ENCODE measurements around a stretch of chr14.

- PRO-cap, 2 experiments, result no peak in any of the 2 experiments
These were observed 448.5 kb downstream of the RAD51B start for GRCh38 chr14:68268018-68268561.

GRCh38 chr14:68293312-68293965 is 473.9 kb downstream of the RAD51B start:
- PRO-cap, 2 experiments, result no peak in any of the 2 experiments

DNA sequence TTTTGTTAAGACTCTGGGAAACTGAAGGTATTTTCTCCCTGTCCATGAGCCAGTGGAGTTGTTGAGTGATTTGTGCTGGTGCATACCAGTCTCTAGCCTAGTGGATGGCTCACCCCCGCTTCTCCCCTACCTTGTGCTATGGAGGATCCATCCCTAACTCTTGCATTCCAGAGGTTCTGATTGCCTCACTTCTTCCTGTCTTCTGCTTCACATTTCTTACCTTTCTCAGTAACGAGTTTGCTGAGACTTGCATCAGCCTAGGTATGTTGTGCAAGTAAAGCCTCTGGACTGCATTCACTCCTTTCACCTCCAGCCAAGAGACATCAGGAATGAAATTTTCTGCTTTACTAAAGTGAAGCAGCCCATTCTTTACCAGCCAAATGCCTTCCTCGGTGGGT is 391.5 kb downstream of the ZFP36L1 start:
- PRO-cap, 2 experiments, result no peak in any of the 2 experiments

DNA sequence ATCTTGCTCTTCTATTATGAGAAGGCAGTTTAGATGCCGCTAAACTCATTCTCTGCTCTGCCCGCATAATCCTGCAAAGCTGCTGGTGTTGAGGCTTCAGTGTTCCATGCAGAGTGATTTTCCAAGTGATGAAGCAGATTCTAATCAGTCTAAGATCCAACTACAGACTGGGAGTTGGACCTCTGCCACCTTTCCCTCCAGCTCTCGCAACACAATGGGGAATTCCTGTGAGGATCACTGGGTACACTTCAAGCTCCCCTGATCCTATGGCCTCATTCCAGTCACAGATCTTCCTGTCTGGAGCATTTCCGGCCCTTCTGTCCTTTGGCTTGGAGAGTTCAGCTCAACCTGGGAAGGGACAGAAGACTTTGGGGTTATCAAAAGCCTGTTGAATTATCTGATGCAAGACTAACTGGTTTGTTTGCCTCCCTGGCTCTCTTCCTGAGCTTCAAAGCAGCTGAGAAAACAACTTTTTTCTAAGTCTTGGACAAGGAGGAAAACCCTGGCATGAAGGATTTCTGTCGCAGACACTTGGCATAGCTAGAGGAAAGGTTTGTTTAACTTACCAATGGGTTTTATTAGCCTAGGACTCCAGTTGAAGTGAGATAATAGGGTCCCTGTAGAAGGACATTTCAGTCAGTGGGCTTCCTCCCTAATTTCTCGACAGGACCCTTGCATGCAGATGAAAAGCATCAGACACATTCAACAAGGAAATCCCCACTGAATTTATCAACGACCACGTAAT is 333.8 kb downstream of the ZFP36L1 start:
- PRO-cap, 2 experiments, result no peak in any of the 2 experiments

- PRO-cap, 2 experiments, result no peak in any of the 2 experiments
These were observed 270.6 kb downstream of the ZFP36L1 start for GRCh38 chr14:68521958-68523070.

DNA sequence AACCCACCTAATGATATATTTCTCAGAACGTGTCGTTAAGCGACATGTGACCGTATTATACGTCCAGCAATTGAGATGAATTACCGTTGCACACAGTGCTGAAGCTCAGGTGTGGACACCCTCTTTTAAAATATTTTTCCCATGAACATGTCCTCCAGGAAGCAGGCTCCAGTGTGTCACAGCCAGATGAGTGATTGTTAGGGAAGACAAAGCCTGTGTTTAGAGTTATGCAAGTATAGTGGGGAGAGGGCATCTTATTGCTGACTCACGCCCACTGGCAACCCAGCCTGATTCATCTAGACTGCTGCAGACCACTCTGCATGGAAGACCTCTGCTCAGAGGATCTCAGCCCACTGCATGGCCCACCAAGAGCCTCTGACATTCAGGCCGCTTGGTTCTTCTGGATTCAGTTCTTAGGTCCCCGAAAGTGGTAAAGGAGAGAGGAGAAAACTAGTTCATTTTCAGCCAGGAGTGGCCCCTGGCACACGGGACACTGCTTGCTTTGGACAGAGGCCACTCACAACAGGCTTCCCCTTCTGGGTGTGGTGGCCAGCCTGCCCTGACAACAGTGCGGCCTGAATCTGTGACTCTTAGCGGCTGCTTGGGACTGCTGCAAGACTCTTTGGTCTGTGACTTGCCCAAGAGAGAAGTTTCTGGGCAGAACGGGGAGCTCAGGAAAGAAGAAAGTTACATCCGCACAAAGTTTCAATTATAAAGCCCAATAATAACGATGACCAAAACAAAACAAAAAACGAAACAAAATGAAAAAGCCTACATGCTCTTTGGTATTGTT is 266.3 kb downstream of the ZFP36L1 start:
- PRO-cap, 2 experiments, result no peak in any of the 2 experiments

DNA sequence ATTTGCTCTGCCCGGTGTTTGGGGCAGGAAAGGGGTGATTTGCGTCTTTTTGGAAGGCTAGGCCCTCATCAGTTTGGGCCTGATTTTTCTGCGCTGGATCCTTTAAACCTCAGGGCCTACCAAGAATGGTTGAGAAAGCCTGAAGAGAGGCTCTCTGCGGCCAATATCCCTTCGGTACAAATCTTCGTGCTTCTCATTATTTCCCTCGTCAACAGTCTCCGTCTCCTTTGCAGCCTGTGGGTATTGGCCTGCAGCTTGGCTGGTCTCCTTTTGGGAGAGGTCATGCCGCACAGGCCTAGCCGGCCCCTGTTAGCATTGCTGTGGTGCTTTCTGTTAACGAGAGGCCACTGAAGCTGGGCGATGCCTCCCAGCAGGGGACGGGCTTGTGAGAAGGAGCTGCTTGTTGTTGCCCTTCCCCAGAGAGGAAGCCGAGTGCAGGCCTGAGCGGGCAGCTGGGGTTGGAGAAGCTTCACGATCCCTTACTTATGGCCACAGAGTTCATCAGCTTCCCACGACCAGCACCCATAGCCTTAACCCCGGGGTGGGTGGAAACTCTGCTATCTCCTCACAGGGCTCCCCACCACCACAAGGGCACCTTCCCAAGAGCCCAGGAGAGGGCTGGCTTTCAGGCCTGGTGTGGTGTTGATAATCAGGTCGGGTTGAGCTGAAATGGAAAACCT is 228.6 kb downstream of the ZFP36L1 start:
- PRO-cap, 2 experiments, result no peak in any of the 2 experiments

DNA sequence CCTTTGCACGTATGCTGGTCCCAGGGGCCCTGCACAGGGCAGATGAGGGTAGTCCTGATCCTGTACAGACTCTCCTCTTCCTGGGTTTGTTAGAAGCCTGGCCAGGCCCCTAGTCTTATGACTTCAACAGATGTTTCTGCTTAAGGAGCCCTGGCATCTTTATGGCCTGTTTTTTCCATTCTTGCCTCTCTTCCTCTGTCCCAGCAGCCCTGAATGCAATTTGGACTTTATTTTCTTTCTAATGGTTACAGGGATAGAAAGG is 203.4 kb downstream of the ZFP36L1 start:
- PRO-cap, 2 experiments, result no peak in any of the 2 experiments

DNA sequence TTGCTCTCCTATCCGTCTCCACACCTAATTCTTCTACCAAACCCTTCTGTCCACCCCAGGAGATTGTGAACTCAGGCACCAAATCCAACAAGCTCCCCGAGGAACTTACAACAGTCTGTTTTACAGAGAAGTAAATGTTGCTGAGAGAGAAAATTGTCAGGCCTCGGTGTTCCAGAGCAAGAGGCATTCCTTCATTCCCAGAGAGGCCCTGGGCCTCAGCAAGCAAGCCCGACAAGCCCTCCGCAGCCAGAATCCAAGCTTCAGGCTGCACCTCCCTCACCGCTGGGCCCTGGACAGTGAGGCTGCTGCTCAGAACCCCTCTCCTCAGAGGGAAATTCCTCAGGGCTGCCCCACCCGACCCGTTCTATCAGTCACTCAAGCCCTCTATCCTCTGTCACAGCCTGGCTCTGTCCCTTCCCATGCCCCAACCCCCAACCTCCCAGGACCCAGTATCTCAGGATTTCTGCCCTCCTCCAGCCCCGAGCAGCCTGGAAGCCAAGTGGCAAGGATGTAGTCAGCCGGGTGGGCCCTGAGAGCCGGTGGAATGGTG is 56.4 kb downstream of the ZFP36L1 start:
- PRO-cap, 2 experiments, result no peak in any of the 2 experiments

DNA sequence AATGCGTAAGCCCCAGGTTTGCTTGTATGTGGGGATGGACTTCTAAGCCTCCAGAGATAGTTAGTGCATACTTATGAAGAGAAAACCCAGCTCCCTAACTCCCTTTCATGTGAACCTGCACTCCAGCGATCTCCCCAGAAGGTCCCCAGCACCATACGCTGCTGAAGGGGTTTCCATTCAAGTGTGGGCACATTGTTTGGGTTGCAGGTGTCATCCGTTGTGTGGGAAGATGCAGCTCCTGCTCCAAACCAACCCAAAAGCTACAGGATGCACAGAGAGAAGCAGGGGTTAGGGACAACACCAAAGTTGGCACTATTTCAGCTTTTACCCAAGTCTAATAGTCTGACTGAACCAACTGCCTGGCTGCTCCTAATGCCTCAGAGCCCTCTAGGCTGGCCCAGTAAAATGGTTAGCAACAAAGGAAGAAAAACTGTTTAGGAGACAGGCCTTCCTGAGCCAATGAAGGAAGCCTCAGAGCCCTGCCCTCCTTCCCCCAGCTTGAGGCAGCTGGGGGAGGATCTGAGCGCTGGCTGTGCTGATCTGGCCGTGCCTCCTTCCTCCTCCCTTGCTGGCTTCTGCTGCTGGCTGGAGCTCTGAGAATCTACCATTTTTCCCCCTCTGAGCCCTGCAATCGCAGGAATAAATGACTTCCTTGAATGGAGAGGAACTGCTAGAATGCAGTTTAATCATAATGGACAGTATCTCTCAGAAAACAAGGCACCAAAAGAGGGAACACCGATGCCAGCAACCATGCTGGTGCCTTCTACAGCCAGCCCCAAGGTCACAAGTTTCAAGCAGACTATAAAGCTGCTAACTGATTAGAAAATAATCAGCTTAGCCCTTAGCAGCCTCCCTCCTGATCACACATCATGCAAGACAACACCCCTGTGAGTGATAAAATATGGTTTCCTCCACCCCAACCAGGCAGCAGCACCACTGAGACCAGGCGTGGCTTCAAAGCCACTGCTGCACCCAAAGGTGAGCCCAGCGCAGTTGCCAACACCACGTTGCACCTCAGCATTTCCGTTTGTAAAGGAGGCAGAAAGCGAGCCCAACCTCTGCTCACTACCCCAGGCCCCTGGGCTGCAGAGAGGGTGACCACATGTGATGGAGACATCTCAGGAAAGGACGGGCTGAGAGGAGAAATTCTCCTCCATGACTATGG is 12.0 kb downstream of the ZFP36L1 start:
- PRO-cap, 2 experiments, result no peak in any of the 2 experiments

DNA sequence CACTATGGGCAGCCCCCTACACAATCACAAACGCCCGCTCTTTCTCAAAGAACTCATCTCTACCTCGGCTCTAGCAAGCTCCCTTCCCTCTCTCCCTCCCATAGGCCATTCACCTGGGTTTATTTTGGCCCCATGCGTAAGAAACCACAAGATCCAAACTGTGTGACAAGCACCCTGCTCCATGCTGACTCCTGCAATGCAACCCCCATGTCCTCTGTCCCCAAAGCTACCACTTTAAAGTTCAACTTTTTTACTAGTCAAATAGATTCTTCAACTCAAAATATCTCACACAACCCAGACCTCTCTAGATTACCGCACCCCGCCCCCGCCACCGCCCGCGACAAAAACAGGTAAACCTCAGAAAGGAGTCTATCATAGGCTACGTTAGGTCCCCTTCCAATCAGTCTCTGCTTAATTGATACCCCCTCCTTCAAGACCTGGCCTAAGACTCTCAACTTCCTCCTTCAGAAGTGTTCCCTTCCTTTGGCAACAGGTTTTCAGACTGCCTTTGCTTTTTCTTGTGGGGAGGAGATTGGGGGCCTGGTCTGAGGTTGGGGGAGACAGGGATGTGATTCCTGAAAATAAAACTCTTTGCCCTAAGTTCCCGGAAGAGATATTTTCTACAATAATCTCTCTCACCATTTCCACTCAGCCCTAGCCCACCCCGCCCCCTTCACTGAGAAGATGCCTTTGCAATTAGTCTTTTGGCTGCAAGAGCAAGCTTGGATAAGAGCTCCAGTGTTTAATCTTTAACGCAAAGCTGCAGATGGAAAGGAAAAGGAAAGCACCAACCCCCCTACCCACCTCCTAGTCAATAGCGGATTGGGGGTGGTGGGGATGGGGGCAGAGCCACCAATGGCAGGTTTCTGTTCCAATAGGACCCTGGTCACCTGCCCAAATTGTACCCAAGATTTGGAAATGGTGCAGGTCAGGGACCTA is 2.1 kb downstream of the ZFP36L1 start:
- PRO-cap, 2 experiments, result no peak in any of the 2 experiments

GRCh38 chr14:68880799-68881142 is 87.9 kb upstream of the ZFP36L1 start:
- PRO-cap, 2 experiments, result no peak in any of the 2 experiments

DNA sequence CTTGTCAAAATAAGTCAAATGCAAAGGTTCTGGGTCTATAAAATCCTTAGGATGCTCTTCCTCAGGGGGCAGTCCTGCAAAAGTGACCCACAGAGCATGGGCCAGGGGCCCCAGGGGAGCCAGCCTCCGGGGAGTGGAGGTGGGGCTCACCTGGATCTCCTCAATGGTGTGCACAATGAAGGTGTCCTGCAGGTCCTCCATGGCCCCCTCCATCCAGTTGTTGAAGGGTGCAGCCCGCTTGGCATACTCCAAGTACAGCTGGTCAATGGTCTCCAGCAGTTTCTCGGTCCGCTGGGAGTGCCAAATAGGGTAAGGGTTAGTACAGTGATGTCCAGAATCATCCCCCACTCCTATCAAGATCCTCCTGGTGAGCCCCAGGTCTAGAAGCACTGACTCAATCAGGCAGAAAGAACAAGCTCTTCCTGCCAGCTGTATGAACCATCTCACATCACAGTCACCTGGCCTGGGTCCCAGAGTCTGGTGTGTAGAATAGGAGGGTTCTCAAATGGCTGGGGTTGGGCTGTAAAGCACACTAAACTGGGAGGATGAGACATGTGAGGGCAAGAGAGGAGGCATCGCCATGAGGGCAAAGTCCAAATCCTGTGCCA is 91.3 kb upstream of the ZFP36L1 start:
- PRO-cap, 2 experiments, result no peak in any of the 2 experiments

GRCh38 chr14:68908133-68908530 is 71.0 kb downstream of the ACTN1 start:
- PRO-cap, 2 experiments, result no peak in any of the 2 experiments

GRCh38 chr14:68931983-68932556 is 47.0 kb downstream of the ACTN1 start:
- PRO-cap, 2 experiments, result no peak in any of the 2 experiments

DNA sequence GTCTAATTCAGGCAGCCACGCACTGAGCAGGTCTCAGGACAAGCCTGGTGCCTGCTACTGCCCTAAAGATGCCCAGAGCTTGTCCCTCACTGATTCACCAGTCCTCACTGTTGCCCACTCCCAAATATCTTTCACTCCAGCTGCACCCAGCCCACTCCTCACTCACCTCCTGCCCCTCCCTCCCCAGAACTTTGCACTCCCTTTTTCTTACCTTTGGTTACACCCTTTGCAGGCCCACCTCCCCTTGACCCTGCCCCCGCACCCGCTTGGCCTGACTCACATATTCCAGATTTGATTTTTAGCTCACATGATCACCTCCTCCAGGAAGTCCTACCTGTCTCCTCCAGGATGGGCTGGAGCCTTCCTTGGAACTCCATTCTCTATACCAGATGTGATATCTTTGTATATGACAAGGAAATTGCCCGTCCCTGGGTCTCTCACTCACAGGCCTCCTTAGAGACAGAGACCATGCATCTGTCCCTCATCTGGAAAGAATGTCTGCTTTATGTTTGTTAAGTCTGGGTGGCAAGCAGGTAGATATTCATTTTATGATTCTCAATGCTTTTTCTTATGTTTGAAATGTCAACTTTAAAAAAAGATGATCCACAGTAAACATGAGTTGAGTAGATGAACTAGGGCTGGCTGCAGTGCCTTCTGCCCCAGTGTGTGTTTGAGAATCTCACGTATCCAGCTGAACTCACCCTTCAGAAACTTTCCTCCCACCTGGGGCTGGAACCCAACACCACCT is 16.1 kb downstream of the ACTN1 start:
- PRO-cap, 2 experiments, result no peak in any of the 2 experiments

DNA sequence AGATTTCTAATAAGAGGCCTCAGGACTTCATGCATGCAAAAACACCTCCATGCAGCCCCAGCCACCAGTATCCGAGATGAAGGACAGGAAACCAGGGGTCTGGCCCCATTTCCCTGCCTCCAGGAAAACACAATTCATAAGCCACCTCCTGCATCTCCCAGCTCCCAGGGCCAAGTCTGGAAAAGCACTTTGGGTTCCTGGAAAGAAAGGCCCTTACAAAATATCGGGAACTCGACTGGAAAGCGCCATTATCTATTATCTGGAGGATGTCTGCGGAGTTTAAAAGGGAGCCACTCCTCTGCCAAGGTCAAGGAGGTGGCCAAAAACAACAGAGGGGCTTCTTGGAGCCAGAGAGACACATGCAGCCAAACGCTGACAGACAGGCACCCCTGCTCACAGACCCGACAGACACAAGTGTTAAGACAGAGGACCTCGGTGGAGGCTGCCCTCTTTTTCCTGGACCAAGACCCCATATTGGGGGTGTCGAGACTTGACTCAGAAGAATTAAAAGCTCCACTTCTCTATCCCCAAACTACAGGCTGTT is 9.8 kb downstream of the ACTN1 start:
- PRO-cap, 2 experiments, result no peak in any of the 2 experiments

DNA sequence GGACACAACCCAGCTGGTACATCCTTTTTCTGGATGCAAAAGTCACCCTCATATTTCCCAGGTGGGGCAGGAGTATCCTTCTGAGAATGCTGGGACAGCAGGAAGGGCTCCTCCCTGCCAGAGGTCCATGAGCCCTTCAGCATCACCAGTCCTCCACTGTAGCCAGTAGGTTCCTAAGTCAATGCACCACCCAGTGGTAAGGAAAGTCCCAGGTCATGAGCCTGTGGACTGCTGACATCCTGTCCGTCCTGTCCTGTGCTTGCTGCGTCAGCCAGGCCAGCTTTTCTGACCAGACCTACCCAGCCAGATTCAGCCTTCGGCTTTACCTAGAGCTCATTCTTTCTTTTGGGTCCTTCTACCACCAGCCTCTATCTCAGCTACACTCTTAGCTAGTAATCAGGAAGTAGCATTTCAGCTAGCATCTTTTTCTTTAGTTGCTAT is 23.0 kb upstream of the ACTN1 start:
- PRO-cap, 2 experiments, result no peak in any of the 2 experiments

DNA sequence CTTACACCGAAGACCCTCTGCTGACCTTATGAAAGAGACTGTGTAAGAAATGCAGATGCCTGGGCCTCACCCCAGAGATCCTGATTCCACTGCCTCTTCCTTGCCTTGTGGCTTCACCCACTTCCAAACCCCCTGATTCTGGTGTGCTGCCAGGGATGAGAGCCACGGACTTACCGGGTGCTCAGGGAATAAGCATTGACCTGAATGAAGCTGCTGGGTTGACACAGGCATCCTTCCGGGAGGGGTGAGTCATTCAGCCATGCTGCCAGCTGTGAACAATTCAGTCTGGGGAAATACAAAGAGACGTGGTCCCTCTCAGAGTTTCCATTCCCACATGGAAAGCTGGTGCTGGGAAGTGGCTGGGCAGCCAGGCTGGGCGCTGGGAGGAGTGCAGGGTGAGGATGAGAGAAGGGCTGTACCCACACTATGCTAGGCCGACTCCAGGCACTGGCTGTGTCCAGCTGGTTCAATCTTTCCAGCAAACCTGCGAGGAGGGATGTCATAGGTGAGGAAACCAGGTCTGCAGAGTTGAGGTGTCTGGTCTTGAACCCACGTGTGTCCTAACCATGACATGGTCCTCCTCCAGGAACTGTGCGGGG is 26.6 kb upstream of the ACTN1 start:
- PRO-cap, 2 experiments, result no peak in any of the 2 experiments

GRCh38 chr14:69054557-69055856 is 75.9 kb upstream of the ACTN1 start:
- PRO-cap, 2 experiments, result no peak in any of the 2 experiments

Measured in Colon Carcinoma Metastatic in the Brain (tissue), 2 donors.